ENCODE measurements around the gene ITGB7.

GRCh38 chr12:52927141-52927830 is 21.6 kb upstream of the KRT18 start:
- RRBS, result no CpG with 5 or more reads among the region's 6 CpGs

- RRBS, result no CpG with 5 or more reads among the region's 7 CpGs
Observed at GRCh38 chr12:52992958-52993524, 13.2 kb upstream of the EIF4B start.

DNA sequence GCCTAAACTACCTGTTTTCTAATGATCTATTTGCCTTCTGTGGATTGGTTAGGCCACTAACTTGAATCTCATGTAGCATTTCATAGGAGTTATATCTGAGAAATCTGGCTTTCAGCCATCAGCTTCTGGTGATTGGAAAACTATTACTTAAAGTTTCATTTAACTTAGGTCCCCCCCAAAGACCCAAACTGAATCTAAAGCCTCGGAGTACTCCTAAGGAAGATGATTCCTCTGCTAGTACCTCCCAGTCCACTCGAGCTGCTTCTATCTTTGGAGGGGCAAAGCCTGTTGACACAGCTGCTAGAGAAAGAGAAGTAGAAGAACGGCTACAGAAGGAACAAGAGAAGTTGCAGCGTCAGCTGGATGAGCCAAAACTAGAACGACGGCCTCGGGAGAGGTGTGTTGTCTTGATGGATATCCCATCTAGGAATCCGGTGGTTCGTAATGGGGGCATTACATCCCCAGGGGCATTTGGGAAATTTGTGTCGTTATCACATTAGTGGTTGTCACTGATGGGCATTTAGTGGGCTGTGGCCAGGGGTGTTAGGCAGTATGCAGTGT is 16.1 kb upstream of the TNS2 start:
- RRBS, result no CpG with 5 or more reads among the region's 10 CpGs

- RRBS, result no CpG with 5 or more reads among the region's 3 CpGs
Observed at GRCh38 chr12:53038125-53038573, 11.7 kb upstream of the TNS2 start.

DNA sequence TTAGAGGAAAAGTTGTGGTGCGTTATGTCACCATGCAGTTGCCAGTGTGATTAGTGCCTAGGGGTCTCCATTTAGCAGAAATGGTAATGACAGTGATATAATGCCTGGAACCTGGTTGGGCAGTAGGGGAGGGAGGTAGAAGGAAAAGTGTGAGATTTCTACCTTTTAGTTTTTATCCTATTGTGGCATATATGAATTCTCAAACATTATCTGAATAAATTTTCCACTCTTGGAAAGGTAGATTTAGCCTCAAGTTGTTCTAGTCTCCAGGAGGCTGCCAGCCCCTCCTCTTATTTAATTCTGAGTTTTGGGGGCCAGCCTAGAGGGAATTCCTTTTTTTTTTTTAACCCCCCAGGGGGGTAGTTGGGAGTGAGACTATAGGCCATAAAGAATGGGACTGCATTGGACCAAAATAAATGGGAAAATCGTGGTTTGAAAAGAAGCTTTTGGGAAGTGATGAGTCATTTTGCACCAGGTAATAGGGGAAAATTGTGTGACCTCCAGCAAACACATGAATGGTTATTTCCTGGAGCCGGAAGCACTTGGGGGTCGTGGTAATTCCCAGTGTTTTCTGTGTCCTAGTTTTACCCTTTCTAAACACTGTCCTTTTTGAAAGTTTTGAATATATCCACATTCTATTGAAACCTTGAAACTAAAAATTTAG is 9.3 kb upstream of the TNS2 start:
- RRBS, result no CpG with 5 or more reads among the region's 4 CpGs

DNA sequence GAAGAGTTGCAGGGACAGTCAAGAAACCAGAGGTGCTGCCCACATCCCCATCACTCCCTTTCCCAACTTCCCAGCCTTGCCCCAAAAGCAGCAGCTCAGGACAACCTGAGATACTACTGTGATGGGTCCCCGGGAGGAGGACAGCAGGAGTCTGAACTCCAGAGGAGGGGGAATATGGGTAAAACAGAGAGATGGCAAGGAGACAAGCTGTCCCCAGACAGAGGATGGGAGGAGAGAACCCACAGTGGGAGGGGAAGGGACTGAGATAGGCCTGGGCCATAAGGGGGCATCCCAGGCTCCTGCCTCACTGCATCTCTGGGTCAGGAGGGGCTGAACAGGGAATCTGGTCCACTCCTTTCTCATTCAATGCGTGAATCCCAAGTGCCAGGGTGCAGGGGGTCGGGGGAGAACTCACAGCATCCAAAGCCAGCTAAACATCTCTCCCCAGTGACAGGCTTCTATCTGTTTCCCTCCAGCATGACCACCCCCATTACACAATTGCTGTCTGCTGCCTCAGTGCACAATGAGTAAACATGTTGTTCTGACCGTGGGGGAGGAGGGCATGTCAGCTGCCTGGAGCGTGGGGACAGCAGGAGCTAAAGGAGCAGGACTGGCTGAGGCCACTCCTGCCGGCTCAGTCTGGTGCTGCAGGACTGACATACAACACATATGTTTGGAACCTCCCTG is 1.1 kb downstream of the TNS2 start:
- RRBS, result no CpG with 5 or more reads among the region's 6 CpGs

GRCh38 chr12:53062447-53063607 is 13.0 kb downstream of the TNS2 start:
- RRBS, result 81% methylated on average over 2 of the region's 20 CpGs

- RRBS, result no CpG with 5 or more reads among the region's 7 CpGs
Observed at GRCh38 chr12:53067956-53068358, 11.2 kb downstream of the SPRYD3 start.

DNA sequence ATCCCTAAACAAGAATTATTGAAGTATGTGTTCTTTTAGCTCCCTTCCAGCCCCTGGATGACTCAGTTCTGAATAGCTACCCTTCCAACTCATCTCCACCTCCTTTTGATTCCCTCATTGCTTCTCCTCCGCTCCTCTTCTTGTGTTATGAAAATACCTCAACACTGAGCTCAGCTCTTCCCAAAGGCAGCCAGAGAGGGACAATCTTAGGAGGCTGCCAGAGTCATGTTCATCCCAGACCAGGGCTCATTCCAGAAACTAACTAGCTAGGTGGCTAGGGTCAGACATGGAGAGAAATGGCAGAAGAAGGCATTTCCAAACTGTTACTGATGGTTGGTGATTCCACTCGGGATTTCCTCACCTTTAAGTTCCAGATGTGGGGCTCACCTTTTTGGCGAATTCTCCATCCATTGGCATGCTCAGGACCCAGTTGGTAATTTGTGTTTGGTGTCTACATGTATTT is 1.6 kb upstream of the SPRYD3 start:
- RRBS, result no CpG with 5 or more reads among the region's 3 CpGs

- RRBS, result no CpG with 5 or more reads among the region's 15 CpGs
Observed at GRCh38 chr12:53095967-53096897, 1.2 kb upstream of the IGFBP6 start.

- RRBS, result no CpG with 5 or more reads among the region's 9 CpGs
Observed at GRCh38 chr12:53123103-53123789, 20.0 kb downstream of the SOAT2 start.

DNA sequence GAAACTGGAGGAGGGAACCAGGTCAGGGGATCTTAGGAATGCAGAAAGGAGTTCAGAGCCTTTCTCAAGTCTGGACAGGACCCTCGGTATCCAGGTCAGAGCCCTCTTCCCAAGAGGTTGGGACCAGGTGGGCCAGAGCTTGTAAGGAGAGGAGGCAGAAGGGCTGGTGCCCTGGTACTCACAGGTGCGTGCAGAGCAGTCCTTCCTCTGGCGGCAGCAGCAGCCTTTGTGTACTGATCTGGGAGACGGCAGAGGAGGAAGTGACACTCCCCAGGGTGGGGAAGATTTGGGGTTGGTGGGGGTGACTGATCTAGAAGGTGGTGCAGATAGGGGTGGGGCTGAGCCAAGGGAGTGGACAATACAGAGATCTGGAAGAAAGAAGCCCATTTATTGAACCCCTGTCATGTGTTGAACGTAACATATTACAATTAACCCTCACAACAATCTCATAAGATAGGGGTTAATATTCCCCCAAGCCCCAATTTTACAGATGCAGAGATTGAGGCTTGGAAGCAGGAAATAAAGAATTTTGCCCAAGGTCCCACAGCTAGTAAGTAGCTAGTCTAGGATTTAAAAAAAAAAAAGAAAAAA is at the start of gene ITGB7:
Gene ITGB7 (minus strand): TSS at position 232 of the 591 bp plus-strand sequence.
- RRBS, result no CpG with 5 or more reads among the region's 5 CpGs

- RRBS, result under 1% methylated on average over 10 of the region's 60 CpGs
Observed at GRCh38 chr12:53220793-53221462, 11.1 kb downstream of the RARG start.

DNA sequence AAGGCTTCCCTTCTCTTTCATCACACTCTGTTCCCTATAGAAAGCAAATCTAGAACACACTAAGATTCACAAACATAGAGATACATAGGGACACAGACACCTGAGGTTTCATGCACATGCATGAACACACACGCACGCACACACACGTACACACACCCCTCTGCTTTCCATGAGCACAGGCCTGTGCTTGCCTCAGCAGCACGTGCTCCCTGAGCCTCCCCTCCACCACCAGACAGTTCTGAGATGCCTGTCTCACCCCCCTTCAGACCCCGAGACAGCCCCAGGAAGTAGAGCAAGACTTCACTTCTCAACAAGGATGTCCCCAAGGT is 8.1 kb downstream of the RARG start:
- RRBS, result no CpG with 5 or more reads among the region's 5 CpGs

- RRBS, result no CpG with 5 or more reads among the region's 6 CpGs
Observed at GRCh38 chr12:53228362-53229070, 3.5 kb downstream of the RARG start.

- RRBS, result no CpG with 5 or more reads among the region's 5 CpGs
Observed at GRCh38 chr12:53300285-53300725, 810 bp downstream of the MYG1 start.

DNA sequence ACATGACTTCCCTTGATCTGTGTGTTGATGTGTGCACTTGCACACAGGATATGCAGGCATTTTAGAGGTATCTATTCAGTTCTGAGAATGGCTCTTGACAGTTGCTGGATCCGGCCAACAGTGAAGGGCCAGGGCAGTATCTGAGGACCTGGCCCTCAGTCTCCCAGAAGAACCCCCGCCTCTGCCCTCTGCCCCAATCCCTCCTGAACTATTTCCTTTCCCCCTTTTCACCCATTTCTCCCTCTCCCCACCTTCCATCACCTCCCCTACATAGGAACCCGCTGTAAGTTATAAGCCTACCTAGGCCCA is 8.0 kb upstream of the SP7 start:
- RRBS, result no CpG with 5 or more reads among the region's 3 CpGs

GRCh38 chr12:53380944-53381340 is 966 bp downstream of the SP1 start:
- RRBS, result no CpG with 5 or more reads among the region's 14 CpGs

- RRBS, result no CpG with 5 or more reads among the region's 5 CpGs
Observed at GRCh38 chr12:53424656-53425260, 1.1 kb downstream of the AMHR2 start.

- RRBS, result no CpG with 5 or more reads among the region's 7 CpGs
Observed at GRCh38 chr12:53427995-53428571, 4.4 kb downstream of the AMHR2 start.

All from AG09309 (cell line).